ENCODE results near the gene DPEP1.

DNA sequence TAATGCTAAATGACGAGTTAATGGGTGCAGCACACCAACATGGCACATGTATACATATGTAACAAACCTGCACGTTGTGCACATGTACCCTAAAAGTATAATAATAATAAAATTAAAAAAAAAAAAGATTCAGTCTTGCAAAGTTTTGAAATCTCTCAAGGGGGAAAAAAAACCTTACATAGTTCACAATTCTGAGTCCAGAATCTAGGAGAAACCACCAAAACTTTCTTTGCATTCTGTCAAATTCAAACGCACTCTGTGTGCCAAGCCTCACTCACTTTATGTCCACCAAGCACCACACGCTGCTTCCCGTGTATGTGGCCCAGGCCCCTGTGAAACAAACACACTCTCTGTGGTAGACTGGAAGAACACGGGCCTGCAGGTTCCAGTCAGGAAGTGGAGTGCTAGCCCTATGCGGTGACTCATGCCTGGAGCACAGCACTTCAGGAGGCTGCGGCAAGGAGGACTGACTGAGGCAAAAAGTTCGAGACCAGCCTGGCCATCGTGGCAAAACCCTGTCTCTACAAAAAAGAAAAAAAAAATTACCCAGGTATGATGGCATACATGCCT, 126.9 kb downstream of the ANKRD11 start:
- PRO-cap = no peak
- CAGE, long polyA plus RNA = no peak

DNA sequence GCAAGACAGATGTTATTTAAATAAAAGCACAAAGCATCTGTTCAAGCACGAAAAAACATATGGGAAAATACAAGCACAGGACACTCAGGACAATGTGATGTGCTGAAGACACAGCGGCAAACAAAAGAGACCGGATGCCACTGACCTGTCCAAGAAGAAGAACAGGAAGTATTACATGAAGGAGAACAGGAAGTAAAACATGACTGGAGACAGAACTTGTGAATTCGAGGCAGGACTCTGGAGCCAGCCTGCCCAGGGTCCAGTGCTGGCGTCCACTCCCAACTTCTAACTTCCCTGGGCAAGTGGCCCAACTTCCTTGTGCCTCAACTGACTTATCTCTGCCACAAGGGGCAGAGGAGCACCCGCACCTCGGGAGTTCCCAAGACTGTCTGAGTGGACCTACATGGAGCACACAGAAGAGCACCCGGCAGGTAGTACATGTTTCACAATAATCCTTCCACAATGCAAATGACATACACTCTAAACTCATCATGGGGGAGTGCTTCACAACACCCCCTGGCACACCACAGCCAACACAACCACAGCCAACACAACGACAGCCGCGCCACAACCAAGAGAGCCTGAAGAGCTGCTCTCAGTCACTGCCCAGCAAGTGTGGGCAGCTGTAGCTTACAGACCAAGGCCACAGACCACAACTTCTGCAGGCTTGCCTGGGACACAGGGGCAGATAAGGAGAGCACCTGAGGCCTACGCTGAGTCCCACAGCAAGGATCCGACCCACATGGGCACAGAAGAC, 36.6 kb downstream of the ANKRD11 start:
- PRO-cap = unidirectional peak, minus-strand start at position 438 of the sequence
- CAGE, long polyA plus RNA = no peak

GRCh38 chr16:89460595-89461199, 29.7 kb downstream of the ANKRD11 start:
- PRO-cap = no peak
- CAGE, long polyA plus RNA = no peak

- PRO-cap = unidirectional peak, minus-strand start at chr16:89484976
- CAGE, long polyA plus RNA = no peak
These were observed 5.6 kb downstream of the ANKRD11 start for GRCh38 chr16:89484690-89485297.

DNA sequence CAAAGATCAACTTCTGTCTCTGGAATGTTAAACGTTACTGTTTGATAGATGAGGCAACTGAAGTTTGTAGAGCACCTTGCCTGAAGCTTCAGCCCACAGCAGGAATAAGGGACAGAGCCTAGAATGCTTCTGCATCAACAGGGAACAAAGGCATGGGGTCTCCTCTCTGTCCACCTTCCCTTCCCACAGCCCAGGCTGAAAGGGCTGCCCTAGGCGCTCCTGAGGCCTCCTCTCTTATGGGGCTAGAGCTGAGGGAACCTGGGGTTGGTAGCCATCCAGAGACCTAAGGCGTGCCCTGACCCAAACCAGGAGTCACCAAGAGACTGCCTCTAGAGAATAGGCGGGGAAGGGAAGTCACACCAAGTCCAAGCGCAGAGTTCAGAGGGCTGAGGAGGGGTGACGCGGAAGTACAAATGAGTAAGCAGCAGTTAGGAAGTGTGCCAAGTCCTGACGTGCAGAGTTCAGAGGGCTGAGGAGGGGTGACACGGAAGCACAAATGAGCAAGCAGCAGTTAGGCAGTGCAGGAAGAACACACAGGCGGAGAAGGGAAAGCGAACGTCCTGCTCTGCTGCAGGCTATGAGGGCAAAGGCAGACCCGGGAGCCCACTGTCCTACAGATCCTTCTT, 2.9 kb upstream of the SPG7 start:
- PRO-cap = bidirectional peak, plus-strand start at position 518 of the sequence, minus-strand start at position 415 of the sequence
- CAGE, long polyA plus RNA = no peak

GRCh38 chr16:89556746-89558109, 3.3 kb upstream of the RPL13 start:
- PRO-cap = no peak
- CAGE, long polyA plus RNA = no peak

- PRO-cap = no peak
- CAGE, long polyA plus RNA = no peak
These were observed 1.6 kb downstream of the RPL13 start for GRCh38 chr16:89561865-89562650.

- PRO-cap = no peak
- CAGE, long polyA plus RNA = no peak
These were observed 18.3 kb downstream of the CPNE7 start for GRCh38 chr16:89593704-89594391.

DNA sequence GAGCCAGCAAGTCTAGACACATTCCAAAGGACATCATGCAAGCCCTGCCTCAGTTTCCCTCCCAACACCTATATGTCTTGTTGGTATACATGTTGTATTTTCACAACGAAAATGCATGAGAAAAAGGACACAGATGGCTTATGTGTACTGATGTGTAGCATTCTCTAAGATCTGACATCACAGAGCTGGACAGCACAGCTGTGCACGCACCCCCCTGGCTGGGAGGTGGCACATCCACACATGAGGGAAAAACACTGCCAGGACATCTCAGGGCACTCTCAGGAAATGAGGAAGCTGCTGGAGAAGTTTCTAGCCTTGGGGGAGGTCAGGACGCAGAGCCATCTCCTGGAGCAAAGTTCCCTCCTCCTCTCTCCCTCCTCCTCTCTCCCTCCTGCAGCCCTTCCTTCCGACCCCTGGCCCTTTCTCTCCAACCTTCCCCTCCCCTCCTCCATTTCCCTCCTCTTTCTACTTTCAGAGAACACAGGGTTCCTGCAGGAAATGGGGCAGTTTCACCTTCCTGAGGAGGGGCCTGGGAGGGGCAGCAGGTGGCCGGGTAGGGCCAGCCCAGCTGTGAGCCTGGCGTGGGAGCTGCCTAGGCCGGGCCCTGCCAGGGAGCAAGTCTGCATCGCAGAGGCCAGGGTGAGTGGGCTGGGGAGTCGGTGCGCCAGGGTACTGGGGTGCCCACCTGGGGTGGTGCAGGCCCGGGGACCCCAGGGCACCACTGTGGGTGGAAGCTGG, at the start of gene DPEP1:
TSS of gene DPEP1 (plus strand) at position 562 of the 738 bp plus-strand sequence.
- PRO-cap = no peak
- CAGE, long polyA plus RNA = no peak

DNA sequence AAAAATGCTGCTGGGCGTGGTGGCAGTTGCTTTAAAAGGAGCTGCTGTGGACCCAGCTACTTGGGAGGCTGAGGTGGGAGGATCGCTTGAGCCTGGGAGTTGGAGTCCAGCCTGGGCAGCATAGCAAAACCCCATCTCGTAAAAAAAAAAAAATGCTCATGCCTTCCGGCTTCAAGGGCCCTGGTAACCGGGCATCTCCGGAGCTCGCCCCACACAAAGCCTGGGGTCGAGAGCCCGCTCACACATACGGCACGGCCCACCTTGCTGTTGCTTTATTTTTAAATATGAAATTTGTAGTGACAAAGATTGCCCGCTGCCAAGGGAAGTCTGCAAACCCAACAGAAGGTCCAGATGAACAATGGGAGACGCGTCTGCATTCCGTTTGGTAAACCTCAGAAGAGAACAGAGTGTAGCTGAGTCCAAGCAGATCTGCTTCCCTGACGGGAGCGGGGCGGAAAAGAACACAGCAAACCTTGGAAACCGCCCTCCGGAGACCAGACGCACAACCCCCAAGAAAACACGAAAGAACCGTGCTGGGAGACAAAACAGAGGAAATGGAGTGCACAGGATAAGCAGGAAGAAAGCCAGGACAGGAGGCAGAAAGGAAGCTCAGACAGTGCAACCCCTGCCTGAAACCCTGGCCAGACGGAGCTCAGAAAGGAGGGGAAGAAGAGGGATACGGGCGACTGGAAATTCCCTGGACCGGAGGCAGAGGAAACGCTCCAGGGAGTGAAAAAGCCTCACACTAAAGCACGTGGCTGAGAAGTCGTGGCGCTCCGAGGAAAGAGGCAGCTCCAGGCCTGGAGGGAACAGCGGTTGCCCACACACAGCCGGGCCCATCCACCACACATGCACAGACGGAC, 9.9 kb downstream of the DPEP1 start:
- PRO-cap = no peak
- CAGE, long polyA plus RNA = no peak

GRCh38 chr16:89699835-89700805, 1.4 kb downstream of the SPATA2L start:
- PRO-cap = bidirectional peak, plus-strand start at chr16:89700449, minus-strand start at chr16:89700240
- CAGE, long polyA plus RNA = no peak

DNA sequence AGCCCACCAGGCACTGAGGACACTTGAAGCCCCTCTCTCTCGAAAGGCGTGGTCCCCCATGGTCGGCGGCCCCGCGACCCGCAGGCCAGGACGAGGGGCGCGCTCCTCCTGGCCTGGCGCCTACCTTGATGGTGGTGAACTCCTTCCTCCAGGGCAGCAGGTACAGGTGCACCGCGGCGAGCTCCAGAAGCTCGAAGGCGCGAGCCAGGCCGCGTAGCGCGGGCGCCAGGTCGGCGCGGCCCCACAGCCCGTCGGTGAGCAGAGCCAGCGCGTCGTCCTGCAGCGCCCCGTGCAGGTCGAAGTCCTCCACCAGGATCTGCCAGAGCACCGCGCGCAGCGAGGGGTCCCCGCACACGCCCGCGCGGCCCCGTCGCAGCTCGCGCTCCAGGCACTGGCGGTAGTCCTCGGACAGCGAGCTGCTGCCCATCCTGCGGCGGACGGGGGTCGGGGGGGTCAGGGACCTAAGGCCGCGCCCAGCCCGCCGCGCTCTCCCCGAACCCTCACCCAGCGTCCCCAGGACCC, 638 bp downstream of the SPATA2L start:
- PRO-cap = bidirectional peak, plus-strand start at position 322 of the sequence, minus-strand start at position 256 of the sequence
- CAGE, long polyA plus RNA = no peak

DNA sequence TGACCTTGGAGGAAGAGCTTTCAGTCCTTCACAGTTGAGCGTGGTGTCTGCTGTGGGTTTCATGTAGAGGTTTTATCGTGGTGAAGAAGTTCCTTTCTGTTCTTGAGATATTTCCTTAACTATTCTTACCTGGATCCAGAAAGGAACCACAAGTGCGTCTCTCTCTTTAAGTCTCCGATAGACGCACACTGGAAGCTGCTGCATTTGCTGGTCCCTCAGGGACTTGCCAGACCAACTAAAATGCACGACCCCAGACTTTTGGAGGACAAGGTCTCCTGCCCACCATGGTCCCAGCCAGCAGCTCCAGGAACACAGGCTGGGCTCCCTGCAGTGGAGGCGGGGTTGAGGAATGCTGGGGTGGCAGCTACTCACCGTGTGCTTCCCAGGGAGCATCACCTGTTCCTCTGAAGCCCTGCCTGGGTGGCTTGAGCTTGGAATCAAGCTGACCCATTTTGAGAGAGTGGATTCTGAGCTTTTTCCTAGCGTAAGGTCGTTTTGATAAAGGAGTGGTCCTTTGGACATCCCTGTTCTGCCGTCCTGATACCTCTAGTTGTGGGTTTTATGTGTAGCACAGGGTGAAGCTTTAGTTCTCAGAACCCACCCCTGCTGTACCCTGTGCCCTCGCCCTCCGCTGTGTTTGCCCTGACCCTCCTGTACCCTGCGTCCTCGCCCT, 10.8 kb downstream of the ZNF276 start:
- PRO-cap = no peak
- CAGE, long polyA plus RNA = no peak

DNA sequence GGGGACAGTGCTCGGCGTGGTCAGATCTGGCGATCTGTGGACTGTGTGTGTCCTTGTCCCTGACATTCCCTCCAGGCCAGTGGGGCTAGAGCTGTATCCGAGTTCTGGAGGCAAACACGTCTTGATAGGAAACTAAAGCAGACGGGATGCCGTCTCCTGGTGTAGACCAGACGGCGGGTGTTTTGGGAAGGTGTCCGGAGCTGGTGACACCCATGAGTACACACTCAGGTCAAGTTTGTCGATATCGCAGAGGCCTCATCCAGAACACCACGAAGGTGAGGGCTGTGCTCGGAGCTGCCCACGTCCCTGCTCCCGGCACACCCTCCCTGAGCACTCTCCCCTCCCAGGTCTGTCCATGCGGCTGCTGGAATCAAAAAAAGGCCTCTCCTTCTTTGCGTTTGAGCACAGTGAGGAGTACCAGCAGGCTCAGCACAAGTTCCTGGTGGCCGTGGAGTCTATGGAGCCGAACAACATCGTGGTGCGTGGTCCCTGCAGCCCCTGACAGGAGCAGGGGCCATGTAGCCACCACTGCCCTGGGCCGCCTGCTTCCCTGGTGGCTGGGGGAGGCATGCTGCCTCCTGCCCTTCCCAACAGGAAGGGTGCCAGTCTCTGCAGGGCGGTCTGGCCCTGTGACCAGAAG, 20.1 kb downstream of the TCF25 start:
- PRO-cap = no peak
- CAGE, long polyA plus RNA = no peak

GRCh38 chr16:89958179-89958418, 9.5 kb downstream of the DEF8 start:
- PRO-cap = no peak
- CAGE, long polyA plus RNA = no peak

- PRO-cap = no peak
- CAGE, long polyA plus RNA = no peak
These were observed 22.7 kb downstream of the DEF8 start for GRCh38 chr16:89971027-89971911.

- PRO-cap = no peak
- CAGE, long polyA plus RNA = no peak
These were observed 23.0 kb upstream of the PRDM7 start for GRCh38 chr16:90100039-90100560.

GRCh38 chr16:90101987-90102706, 25.0 kb upstream of the PRDM7 start:
- PRO-cap = no peak
- CAGE, long polyA plus RNA = no peak